A172 (cell line): ENCODE measurements around a stretch of chr5.

DNA sequence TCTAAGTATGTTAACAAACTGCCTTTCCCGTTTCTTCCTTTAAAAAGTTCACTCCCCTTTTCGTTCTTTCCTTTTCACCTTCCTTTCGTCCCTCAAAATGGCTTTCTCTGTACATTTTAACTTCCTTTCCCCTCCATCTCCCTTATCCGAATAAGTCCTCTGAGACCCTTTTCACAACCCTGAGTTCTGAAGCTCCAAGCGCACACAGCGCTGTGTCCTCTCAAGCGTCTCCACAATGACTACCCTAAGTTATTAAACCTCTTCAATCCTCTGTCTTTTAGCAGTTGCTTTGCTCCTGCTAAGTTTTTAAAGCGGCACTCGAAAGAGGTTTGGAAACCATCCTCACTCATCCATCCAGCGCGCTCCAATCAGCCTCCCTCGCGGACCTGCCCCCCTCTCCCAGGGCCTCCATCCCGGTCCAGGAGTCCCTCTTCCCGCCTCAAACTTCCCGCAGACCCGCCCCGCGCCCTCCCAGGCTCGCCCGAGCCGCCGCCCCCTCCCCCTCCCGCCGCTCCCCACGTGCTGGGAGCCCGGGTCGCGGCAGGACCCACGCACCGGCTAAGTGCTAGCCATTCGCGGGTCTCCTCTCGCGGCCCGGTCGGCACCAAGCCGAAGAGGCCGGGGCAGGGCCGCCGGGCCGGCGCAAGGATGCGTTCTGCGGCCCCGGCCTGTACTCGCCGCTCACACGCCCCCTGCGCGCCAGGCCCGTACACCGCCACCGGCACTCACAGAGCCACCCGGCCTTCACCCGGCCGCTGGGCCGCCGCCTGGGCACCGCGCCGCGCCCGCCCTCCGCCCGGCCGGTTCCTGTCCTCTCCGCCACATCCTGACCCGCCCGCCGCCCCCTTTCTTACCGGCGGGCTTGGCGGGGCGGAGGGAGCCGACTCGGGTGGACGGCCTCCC is 871 bp downstream of the CHD1 start:
- RAMPAGE, long total RNA = no peak

DNA sequence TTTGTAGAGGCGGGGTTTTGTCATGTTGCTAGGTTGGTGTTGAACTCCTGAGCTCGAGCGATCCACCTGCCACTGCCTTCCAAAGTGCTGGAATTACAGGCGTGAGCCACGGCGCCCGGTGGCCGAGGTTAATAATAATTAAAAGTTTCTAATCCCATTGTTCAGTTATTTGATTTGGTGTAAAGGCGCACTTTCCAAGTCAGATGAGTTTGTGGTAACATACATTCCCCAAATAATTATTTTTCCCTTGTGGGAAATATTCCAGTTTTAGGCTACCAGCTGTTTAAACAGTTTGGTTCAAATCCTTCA is 1.2 kb upstream of the CHD1 start:
- RAMPAGE, long total RNA = no peak

GRCh38 chr5:99020862-99021107 is 92.0 kb upstream of the CHD1 start:
- RAMPAGE, long total RNA = no peak

GRCh38 chr5:99032421-99032846 is 103.6 kb upstream of the CHD1 start:
- RAMPAGE, long total RNA = no peak

DNA sequence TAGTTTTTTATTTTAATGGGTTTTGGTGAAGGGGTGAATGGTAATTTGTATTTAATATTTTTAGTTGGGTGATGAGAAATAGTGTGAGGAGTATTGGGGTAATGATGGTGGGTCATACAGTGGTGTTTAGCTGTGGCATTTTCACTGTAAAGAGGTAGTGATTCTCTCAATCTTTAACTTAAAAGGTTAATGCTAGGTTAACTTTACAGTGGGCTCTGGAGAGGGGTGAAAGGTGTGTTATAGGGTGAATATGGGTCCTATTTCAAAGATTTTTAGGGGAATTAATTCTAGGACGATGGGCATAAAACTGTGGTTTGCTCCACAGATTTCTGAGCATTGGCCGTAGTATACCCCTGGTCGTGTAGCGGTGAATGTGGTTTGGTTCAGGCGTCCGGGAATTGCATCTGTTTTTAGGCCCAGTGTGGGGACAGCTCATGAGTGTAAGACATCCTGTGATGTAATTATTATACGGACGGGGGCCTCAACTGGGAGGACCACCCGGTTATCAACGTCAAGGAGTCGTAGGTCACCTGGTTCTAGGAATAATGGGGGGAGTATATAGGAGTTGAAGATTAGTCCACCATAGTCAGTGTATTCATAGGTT is 482.5 kb upstream of the FAM174A start:
- RAMPAGE, long total RNA = no peak

GRCh38 chr5:100827155-100828002 is 75.7 kb downstream of the ST8SIA4 start:
- RAMPAGE, long total RNA = no peak

DNA sequence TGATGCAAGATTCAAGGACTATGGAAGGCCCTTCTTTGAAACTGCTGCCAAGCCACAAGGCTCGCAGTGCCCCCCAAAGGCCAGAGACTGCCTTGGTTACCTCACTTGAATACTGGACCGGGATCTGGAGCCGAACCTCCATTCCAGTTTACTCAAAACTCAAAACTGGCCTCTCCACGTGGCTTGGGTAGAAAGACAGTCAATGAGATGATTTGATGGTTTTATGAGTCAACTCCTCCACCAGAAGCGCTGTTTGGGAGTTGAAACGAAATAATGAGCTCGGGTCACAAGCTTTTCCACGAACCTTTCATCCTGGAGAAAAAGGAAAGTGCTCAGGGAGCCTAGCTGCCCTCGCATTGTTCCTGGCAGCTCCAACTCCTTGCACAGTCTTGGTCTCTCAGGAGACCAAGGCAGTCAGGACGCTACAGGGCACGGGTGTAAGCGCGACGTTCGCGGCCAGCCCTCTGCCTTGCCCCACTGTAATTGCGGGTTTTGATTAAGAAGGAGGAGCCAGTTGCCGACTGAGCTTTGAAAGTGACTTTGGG is 2.8 kb downstream of the ST8SIA4 start:
- RAMPAGE, long total RNA = no peak

DNA sequence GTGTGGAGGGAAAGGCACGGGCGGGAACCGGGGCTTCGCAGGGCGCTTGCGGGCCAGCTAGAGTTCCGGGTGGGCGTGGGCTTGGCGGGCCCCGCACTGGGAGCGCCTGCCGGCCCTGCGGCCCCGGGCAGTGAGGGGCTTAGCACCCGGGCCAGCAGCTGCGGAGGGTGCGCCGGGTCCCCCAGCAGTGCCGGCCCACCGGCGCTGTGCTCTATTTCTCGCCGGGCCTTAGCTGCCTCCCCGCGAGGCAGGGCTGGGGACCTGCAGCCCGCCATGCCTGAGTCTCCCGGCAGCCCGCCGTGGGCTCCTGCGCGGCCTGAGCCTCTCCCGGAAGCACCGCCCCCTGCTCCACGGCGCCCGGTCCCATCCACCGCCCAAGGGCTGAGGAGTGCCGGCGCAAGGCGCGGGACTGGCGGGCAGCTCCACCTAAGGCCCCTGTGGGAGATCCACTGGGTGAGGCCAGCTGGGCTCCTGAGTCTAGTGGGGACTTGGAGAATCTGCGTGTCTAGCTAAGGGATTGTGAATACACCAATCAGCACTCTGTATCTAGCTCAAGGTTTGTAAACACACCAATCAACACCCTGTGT is 141.1 kb downstream of the SLCO4C1 start:
- RAMPAGE, long total RNA = no peak

DNA sequence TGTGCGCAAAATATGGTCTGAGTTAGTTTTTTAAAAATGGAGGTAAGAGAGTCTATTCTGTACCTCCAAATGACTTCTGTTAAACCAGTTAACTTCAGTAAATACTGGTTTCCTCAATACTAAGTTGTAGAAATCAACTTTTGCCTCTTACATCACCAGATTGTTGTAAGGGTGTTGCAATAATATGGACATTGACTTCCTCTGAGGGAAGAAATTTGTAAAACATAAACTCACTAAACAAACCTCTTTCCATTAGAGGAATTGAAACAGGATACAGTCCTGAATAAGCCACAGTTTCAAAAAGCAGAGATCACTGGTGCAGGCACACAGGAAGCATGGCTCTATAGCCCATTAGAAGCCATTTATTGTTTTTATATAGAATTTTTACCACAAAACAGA is 32.7 kb upstream of the SLCO6A1 start:
- RAMPAGE, long total RNA = no peak

DNA sequence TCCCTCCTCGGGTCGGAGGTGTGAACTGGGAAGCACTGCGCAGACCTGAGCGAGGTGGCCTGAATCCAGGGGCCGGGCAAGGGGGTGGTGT is 739 bp upstream of the PAM start:
- RAMPAGE, long total RNA = no peak

- RAMPAGE, long total RNA = no peak
Observed at GRCh38 chr5:102950513-102951005, 169.4 kb downstream of the GIN1 start.

DNA sequence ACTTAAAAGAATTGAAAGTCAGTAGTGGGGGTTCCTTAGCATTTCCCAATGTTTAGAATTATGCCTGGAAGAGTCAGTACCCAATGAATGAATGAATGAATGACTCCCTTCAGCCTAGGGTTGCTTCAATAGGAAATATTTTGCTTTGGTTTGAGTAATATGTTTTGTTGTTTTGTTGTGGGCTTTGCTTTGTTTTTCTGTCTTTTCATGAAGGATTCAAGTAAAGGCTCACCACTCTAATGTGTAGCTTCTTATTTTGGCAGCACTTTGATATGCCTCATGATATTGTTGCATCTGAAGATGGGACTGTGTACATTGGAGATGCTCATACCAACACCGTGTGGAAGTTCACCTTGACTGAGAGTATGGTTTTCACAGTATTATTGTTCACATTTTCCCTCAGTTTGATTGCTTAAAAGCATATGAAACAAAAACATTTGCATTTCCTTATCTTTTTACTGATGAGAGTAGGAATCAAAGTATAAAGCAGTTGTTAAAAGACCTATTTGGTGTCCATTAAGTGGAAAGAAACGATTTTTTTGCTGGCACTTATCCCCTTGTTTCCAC is 102.8 kb downstream of the GIN1 start:
- RAMPAGE, long total RNA = no peak

DNA sequence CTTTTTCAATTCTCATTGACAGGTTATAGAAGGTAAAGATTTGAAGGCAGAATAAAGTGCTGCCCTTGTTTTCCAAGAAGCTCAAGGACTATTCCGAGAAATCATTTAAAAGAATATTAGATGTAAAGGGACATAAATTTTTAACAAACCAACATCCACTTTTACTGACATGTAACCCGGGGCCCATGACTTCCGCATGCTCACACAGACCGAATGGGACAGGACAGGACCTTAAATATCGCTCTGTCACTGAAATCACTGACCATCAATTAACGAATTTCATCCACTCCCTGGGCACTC is 611 bp downstream of the NUDT12 start:
- RAMPAGE, long total RNA = no peak

DNA sequence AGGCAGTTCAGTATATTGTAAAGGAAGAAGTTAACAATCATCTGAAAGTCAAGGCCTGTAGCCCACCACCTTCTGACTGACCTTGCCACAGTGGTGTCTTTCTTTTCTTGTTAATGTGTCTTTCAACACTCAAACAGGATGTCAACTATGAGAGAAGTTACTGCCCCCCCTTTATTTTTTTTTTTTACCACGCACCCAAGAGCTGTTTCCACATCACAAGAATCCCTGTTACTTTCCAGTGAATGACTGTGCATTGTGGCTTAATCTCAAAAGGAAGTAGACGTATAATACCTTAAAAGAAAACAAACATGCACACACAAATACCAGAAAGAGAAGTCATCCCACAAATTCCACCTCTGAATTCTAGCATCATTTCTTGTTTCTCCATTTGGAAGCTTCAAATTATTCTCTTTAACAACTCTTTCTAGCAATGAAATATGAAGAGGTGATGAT is 201.2 kb downstream of the EFNA5 start:
- RAMPAGE, long total RNA = no peak

DNA sequence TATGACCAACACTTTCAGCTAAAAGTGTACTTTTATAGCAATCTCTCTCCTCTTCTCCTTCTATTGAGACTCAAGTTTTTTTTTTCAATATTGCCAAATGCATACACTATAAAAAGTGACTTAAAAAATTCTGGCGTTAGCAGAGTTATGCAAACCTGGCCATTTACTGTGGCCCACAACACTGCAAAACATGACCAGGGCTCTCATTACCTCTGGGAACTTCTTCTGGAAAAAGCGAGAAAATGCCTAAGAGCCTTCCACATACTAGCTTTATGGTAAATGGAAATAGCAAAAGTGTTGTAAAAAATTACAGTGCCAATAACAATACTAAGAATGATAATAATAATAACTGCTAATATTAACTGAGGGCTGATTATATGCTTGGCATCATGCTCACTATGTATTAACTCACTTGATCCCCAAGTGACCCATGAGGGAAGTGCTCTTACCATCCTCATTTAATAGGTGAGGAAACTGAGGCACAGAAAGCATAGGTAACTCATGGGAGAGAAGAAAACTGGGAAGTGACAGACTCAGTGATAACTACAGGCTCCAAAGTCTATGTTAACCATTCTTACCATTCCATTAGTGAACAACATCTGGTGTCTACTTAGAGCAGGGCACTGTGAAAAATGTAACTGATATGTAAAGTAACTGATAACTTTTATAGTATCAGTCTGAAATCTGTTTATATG is 118.6 kb downstream of the EFNA5 start:
- RAMPAGE, long total RNA = no peak

GRCh38 chr5:107671939-107672577 is 1.3 kb upstream of the EFNA5 start:
- RAMPAGE, long total RNA = no peak

DNA sequence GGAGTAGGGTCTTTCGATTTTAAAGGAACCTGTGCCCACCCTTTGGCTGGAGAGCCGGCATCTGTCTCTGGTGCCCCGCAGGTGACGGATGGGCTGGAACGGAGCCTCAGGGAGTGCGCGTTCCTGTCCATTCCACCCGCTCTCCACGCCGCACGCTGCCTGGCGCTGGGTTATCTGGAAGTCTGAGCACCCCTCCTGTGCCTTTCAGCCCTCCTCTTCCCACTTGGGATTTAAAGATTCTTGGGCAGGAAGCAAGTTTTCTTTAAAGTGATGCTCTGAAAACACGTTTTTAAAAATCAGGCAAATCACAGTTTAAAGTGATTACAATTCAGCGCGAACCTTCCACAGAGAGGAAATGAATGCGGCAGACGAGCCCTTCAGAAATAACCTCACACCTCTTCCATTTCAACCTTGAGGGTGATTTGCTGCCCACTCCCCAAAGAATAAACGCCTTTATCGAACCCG is 2.2 kb upstream of the EFNA5 start:
- RAMPAGE, long total RNA = no peak

DNA sequence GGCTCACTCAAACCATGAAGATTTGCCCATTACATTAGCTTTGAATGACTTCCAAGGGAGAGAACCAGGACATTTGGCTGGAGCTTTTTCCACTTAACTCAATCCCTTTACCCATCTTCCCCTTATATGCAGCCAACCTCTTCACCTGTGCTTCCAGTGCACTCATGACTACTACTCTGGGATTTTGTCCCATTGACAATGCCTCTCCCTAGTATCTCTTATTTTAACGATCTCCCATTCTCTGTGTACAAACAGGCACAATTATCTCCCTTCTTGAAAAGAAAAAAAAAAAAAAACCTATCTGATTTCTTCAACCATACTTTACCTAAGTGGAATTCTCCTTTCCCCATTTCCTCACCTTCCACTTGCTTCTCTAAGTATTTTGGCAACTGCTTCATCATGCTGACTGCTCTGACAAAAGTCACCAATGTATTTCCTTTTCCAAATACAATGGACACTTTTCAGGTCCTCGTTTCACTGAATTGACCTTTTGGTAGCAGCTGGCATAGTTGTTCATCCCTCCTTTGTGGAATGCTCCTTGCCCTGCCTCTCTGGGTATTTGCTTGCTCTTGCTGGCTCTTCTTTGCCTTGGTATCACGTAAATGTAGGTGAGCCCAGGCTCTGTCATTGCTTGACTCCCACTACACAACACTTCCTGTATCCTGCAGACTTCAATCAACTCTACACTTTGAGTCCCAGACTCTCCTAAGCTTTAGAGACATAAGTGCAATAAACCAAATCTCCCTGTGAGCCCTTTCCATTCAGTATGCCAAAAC is 271.9 kb upstream of the EFNA5 start:
- RAMPAGE, long total RNA = no peak

DNA sequence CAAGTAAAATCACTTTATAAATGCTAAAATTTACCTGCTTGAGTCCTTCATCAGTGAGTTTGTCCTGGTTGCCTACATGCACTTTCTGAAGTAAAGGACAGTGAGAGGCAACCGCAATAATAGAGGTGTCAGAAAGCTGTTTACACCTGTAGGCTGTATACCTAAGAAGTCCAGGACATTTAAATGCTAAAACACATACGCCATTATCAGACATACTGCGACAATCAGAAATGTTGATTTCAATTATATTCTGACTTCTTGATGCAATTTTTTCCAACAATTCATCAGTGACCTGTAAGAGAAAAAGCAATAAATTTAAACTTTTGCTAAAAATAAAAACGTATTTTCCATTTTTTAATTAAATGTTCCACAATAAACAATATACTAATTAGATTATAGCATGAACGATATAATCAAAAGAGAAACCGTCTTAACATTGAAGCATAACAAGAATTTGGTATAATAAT is 17.2 kb downstream of the FBXL17 start:
- RAMPAGE, long total RNA = no peak

- RAMPAGE, long total RNA = no peak
Observed at GRCh38 chr5:108382727-108383749, 1.1 kb upstream of the FBXL17 start.